HT1080 (cell line): ENCODE measurements around the gene GALNT15.

GRCh38 chr3:16059737-16060210 is 114.7 kb upstream of the GALNT15 start:
RAMPAGE:
- cytosol, long total RNA = no peak
- long total RNA = no peak
- nucleus, long total RNA = no peak

DNA sequence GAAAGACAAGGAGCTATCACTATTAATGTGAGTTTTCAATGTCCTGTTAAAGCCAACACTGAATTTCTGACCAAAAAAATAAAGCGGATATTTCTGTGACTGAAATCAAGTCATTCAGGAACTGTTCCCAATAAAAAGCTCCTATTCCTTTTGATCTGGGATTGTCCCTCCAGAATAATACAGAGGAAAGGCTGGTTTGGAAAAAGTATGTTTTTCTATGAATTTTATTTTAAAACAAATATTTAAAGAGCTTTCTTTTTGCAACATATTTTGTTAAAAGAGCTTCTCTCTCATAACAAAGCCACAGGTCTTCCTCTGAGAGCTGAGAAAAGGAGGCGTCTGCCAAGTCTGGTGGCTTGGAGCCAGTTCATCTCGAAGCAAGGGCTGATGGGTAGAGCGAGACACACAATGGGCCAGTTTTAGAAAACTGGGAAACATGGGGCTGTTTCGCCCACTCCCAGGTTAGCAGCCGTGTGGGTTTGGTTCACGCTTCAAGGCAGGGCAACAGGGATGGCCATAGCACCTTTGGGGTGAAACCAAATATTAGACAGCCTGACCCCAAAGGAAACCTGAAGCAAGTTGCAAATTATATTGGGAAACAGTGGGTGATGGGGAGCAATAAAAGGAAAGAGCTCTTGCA is 88.7 kb upstream of the GALNT15 start:
RAMPAGE:
- cytosol, long total RNA = no peak
- long total RNA = no peak
- nucleus, long total RNA = no peak

RAMPAGE:
- cytosol, long total RNA = no peak
- long total RNA = no peak
- nucleus, long total RNA = no peak
Observed at GRCh38 chr3:16124696-16124997, 49.8 kb upstream of the GALNT15 start.

GRCh38 chr3:16173529-16173935 is 948 bp upstream of the GALNT15 start:
RAMPAGE:
- cytosol, long total RNA = no peak
- long total RNA = no peak
- nucleus, long total RNA = no peak

GRCh38 chr3:16174317-16174986 is at the start of gene GALNT15:
GALNT15 (plus strand) TSS chr3:16174680.
RAMPAGE:
- cytosol, long total RNA = no peak
- long total RNA = no peak
- nucleus, long total RNA = no peak

RAMPAGE:
- cytosol, long total RNA = no peak
- long total RNA = no peak
- nucleus, long total RNA = no peak
Observed at GRCh38 chr3:16176256-16177102, 2.0 kb downstream of the GALNT15 start.

GRCh38 chr3:16203618-16204069 is 29.2 kb downstream of the GALNT15 start:
RAMPAGE:
- cytosol, long total RNA = no peak
- long total RNA = no peak
- nucleus, long total RNA = no peak

RAMPAGE:
- cytosol, long total RNA = no peak
- long total RNA = no peak
- nucleus, long total RNA = no peak
Observed at GRCh38 chr3:16297878-16298755, 33.1 kb downstream of the OXNAD1 start.

RAMPAGE:
- cytosol, long total RNA = no peak
- long total RNA = no peak
- nucleus, long total RNA = no peak
Observed at GRCh38 chr3:16328920-16329798, 64.1 kb downstream of the OXNAD1 start.

DNA sequence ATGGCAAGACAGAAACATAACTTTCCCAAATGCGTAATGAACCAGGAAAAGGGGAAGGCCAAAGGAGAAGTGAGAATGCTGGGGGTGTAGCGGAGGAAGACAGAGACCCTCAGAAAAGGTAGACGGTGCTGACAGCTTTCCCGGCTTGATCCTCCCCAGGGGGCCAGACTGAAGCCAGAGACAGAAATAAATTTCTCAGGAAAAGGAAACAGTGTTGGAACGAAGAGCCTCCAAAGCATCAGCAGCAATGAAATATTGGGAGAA is 107.6 kb downstream of the OXNAD1 start:
RAMPAGE:
- cytosol, long total RNA = no peak
- long total RNA = no peak
- nucleus, long total RNA = no peak

DNA sequence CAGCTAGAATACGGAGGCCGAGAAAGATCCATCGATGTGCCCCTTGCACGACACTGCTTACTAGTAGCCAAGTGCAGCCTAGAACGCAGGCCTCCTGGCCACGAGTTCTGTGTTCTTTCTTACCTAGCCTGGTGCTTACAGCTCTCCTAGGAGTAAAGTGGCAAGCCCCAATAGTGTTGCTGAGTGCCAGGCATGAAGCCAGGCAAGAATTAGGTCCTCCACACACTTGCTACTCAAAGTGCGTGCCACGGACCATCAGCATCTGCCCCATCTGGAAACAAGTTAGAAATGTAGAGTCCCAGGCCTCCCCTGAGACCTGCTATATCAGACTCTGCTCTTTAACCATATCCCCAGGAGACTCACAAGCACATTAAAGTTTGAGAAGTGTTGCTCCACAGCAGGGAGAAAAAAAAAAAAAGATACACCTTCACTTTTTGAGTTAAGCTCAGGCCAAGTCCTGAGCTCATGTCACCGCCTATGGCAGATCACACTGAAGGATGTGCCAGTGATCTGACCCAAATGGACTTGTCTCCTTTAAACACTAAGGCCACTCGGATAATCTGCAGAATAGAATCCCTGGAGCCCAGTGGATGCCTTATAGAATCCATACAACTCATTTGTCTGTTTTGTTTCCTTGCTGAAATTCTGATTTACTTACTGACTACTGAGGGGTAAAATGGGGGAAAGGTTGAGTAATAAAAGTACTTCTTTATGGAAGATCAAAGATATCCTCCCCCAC is 82.2 kb downstream of the RFTN1 start:
RAMPAGE:
- cytosol, long total RNA = no peak
- long total RNA = no peak
- nucleus, long total RNA = no peak

RAMPAGE:
- cytosol, long total RNA = no peak
- long total RNA = no peak
- nucleus, long total RNA = no peak
Observed at GRCh38 chr3:16801169-16801587, 83.6 kb upstream of the PLCL2 start.

GRCh38 chr3:16885067-16885768 is 463 bp downstream of the PLCL2 start:
RAMPAGE:
- cytosol, long total RNA = no peak
- long total RNA = no peak
- nucleus, long total RNA = no peak

DNA sequence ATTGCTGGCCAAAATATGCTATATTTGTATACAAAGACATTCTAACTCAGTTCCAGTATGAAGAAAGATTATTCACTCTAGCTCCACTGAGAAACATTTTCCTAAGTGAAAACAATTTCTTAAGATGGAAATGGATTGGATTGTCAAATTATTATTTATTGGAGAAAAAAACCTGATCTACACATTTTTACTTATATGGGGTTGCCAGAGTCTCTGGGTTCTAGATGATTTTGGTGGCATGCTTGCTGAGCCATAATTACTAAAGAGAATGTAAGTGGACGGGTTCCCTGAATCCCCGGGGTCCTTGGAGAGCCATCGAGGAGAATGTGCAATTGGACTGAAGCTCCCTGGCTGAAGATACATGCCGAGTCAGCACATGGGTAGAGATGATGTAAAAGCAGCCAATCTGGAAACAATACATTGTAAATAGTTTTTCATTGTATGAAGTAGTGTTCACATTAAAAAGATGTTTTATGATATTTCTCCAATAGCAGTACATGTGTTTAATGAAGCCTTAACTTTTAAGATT is 205.4 kb downstream of the PLCL2 start:
RAMPAGE:
- cytosol, long total RNA = no peak
- long total RNA = no peak
- nucleus, long total RNA = no peak

DNA sequence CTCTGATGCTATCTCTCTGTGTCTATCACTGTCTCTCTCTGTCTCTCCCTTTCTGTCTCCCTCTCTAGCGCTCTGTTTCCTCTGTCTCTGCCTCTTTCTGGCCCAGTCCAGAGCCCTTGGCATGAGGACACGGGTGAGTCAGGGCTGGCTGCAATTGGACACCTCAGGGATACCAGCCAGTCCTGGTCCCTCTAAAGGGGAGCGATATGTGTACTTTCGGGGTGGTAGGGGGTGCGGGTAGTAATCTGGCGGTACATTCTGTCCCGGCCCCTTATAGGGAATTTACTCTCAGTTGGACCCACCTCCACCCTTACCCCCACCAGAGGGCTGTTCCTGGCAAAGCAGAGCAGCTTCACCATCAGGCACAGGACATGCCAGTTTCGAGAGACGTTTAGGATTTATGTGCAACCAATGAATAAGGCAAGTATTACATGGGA is 255.9 kb downstream of the PLCL2 start:
RAMPAGE:
- cytosol, long total RNA = no peak
- long total RNA = no peak
- nucleus, long total RNA = no peak

RAMPAGE:
- cytosol, long total RNA = no peak
- long total RNA = no peak
- nucleus, long total RNA = no peak
Observed at GRCh38 chr3:17195233-17195526, 310.4 kb downstream of the PLCL2 start.

DNA sequence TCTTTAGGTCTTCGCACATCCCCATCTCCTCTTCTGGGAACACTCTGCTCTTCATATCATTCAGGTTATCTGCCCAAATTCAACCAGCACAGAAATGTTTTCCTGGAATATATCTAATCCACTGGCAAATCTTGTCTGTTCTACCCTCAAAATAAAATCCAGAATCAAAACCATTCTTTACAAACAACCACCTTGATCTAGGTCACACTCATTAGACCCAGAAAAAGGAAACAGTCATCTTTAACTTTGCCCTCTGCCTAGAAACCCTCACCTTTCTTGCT is 225.6 kb downstream of the TBC1D5 start:
RAMPAGE:
- cytosol, long total RNA = no peak
- long total RNA = no peak
- nucleus, long total RNA = no peak

DNA sequence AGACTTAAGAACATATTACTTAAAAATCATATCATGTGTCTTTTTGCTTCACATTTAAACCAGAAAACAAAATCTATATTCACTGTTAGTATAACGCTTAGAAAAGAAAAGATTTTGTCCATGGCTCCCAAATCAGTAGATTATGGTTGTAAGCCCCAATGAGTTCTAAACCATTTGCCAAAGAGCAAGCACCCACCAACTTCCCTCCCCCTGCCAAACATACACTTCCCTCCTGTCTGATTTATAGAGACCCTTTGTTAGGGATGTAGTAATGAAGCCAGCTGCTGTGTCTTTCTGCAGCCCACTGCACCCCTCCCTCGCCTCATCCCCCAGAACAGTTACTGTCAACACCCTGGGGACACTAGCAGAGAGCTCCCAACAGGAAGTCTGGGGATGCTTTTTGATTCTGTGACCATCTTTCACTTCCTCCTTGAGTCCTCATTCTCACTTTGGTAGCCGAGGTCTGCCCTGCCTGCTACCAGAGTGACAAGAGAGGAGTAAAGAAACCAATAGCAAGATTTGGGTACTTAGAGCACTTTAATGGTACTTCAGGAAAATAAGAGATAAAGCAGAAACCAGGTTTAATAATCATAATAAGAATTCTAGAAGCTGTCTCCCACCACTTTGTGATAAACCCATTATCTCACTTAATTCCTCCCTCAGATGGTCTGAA is 201.6 kb downstream of the SATB1 start:
RAMPAGE:
- cytosol, long total RNA = no peak
- long total RNA = no peak
- nucleus, long total RNA = no peak

RAMPAGE:
- cytosol, long total RNA = no peak
- long total RNA = no peak
- nucleus, long total RNA = no peak
Observed at GRCh38 chr3:19103520-19103983, 44.8 kb upstream of the KCNH8 start.

RAMPAGE:
- cytosol, long total RNA = no peak
- long total RNA = no peak
- nucleus, long total RNA = no peak
Observed at GRCh38 chr3:19947610-19948362, 889 bp downstream of the RAB5A start.